Gastroesophageal sphincter (tissue), 4 donors: Measurements from ENCODE around the gene VRK1.

DNA sequence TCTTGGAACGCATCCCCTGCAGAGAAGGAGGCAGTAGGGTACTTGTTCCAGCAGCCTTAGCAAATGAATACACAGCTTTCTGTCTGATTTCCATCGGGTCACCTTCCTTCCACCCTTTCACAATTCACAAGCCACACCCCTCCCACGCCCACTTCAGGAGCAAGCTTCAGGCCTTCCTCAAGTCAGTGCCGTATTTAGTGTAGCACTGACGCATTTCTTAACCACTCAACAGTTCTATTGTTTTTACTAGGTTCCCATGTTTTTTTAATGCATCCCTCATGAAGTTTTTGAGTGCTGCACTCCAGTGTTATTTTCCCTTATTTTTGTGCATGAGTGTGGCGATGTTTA is 64.2 kb downstream of the CLMN start:
- PRO-cap, result no peak
- RAMPAGE, long total RNA, 4 experiments, result no peak in any of the 4 experiments

DNA sequence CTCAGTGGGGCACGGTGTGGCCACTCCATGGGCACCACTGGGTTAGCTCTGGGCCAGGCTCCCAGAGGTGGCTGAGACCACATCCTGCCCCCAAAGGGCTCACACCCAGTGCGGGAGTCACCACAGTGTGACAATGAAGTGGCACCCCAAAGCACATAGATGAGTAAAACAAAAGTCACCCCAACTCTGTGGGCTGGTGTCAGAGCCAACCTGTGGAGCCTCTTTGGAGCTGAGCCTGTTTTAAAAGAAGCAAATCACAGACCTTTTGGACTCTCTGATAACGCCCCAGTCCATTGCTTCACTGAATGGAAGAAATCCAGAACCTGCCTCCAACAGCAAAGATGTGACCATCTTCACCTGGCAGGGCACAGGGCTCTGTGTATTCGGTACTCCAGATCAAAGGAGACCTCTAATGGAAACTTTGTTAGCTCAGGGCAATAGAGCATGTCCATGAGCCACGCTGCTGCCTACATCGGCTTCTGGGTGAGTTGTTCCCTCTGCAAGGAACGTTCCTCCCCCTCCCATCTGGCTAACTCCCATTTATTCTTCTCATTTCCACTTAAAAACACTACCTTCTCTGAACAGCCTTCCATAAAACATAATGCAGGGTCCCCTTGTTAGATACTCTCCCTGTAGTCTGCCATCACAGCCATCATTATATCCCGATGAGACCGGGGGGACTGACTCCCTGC is 19.4 kb downstream of the CLMN start:
- PRO-cap, result no peak
- RAMPAGE, long total RNA, 4 experiments, result no peak in any of the 4 experiments

- PRO-cap, result unidirectional peak, minus-strand start at chr14:95389644
- RAMPAGE, long total RNA, 4 experiments, result no peak in any of the 4 experiments
Observed at GRCh38 chr14:95389494-95390227, 70.0 kb upstream of the CLMN start.

- PRO-cap, result no peak
- RAMPAGE, long total RNA, 4 experiments, result no peak in any of the 4 experiments
Observed at GRCh38 chr14:95427402-95428087, 88.9 kb downstream of the SYNE3 start.

DNA sequence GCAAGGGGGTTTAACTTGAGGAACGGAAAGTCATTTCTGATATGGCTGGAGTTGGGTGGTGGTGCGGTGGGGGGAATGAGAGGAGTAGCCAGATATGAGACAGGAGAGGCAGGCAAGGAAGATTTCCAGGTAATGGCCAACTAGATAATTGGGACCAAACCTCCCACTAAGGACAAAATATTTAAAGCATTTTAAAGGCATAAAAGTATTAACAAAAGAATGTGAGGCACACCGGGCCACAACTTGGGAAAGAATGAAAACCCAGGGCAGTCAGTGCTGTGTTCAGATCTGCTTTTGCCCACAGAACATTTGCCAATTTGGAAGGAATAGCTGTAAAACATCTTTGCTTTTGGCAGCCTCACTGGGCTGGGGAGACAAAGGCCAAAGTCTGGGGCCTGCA is 82.4 kb downstream of the SYNE3 start:
- PRO-cap, result no peak
- RAMPAGE, long total RNA, 4 experiments, result no peak in any of the 4 experiments

DNA sequence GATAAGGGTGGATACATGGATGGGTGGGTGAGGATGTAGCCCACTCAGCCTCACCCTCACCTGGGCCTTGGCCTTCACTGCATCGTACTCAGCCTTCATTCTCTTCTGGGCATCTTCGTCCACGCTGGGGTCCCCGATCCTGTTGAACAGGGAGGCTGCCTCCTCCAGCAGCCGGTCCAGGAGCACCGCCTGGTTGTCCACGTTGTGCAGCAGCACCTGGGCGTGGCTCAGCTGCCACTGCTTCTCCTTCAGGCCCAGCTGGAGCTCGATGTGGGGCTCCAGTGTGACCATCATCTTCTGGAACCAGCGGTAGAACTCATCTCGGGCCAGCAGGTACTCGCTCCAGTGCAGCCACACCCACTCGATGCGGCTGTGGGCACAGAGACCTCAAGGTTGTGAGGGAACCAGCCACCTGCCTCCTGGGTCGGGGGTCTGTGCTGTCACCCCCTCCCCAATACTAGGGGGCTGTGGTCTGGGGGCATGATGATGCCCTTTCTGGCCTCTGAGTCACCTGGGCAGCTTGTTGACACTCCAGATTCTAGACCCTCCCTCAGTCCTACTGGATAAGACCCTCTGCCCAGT is 50.5 kb downstream of the SYNE3 start:
- PRO-cap, result no peak
- RAMPAGE, long total RNA, 4 experiments, result no peak in any of the 4 experiments

DNA sequence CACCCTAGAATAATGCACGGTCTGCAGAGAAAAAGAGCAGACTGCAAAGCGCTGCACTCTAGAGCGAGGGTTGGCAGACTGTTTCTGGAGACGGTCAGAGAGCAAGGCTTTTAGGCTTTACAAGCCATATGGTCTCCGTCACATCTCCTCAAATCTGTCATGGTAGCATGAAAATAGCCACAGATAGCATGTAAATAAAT is 19.0 kb downstream of the SYNE3 start:
- PRO-cap, result unidirectional peak, minus-strand start at position 86 of the sequence
- RAMPAGE, long total RNA, 4 experiments, result no peak in any of the 4 experiments

GRCh38 chr14:95948419-95949109 is 90.6 kb upstream of the C14orf132 start:
- PRO-cap, result no peak
- RAMPAGE, long total RNA, 4 experiments, result no peak in any of the 4 experiments

- PRO-cap, result no peak
- RAMPAGE, long total RNA, 4 experiments, result no peak in any of the 4 experiments
Observed at GRCh38 chr14:96501129-96501541, 1.0 kb upstream of the PAPOLA start.

DNA sequence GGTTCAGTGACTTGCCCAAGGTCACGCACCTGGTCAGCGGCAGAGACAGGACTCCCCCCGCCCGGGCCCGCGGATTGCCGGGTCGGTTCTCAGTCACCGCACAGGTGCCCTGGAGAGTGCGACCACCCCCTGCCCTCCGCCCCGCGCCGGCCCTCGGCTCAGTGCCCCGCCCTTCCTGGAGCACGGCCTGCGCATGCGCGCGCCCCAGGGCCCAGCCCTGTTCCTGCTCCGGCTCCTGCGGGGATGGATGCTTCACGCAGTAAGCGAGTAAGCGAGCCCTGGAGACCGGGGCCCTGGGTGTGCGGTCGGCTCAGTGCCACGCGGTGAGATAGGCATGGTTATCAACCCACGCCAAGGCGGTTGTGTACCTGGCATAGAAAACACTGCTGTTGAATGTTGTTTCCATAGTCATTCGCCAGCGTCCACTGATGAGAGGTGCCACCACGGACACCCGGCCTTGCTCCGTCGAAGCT is 90.4 kb downstream of the PAPOLA start:
- PRO-cap, result no peak
- RAMPAGE, long total RNA, 4 experiments, result no peak in any of the 4 experiments

GRCh38 chr14:96741303-96741875 is 55.8 kb upstream of the VRK1 start:
- PRO-cap, result no peak
- RAMPAGE, long total RNA, 4 experiments, result no peak in any of the 4 experiments

GRCh38 chr14:96797006-96797577 is at the start of gene VRK1:
Gene VRK1, plus strand, starts transcription at chr14:96797382.
- PRO-cap, result unidirectional peak, plus-strand start at chr14:96797385
- RAMPAGE, long total RNA, 4 experiments, result start-site peak on the plus strand in 4 of 4 experiments, at chr14:96797328-96797396 at its widest, 38 to 120 reads per replicate

DNA sequence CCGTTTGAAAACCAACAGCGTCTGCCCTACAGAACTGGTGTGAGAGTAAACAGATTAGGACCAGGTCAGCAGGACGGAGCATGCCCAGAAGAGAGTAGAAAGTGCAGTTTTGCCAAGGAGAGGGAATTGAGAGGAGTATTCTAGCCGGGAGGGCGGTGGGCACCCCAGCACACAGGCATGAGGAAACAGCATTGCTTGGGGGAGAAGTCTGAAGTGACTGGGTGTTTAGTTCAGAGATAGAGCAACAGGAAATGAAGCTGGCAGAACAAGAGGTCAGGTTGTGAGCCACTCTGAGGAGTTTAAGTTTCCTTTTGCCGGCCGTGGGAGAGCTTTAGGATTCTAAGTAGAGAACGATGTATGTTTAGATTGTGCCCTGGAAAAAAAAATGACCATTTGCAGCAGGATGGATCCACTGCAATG is 927.2 kb downstream of the VRK1 start:
- PRO-cap, result no peak
- RAMPAGE, long total RNA, 4 experiments, result no peak in any of the 4 experiments

GRCh38 chr14:97762413-97763109 is 965.4 kb downstream of the VRK1 start:
- PRO-cap, result no peak
- RAMPAGE, long total RNA, 4 experiments, result no peak in any of the 4 experiments

DNA sequence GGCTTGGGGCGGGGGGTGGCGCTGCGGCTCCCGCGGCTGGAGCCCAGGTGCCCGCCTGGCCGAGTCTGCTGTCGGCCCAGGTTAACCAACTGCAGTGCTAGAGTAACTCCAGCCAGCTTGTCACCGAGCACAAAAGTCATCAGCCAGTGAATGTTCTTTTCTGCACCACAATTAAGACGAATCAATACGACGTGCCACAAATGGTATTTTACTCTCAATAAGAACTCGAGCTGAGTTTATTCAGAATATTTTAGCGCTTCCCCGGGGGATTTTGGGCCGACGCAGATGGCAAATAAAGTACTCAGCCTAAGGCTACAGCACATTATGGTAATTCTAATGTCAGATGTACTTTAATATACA is 83.2 kb downstream of the BCL11B start:
- PRO-cap, result no peak
- RAMPAGE, long total RNA, 4 experiments, result no peak in any of the 4 experiments

DNA sequence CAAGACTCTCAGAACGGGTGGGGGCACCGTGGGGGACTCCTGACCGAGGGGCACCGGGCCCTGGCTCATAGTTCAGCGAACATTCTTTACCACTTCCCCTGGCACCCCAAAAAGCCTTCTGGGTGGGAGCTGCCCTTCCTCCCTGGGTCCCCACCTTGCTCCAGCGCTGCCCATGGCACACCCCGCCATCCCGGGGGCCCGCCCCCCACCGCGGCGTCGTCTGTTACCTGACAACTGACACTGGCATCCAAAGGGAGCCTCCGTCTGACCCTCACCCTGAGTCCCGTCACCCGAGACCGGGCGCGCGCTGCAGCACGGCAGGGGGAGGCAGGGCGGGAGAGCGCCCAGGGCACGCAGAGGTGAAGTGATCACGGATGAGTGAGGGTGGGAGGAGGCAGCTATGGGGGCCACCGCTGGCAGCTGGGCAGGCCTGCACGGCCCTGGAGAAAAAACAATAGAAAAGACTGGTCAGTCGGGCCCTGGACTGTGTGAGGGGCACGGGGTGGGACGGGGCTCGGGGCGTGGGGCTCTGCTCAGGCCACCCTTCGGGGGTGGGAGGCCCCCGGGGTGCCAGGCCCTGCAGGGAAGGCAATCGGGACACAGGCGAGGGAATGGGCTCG is 40.8 kb downstream of the BCL11B start:
- PRO-cap, result no peak
- RAMPAGE, long total RNA, 4 experiments, result no peak in any of the 4 experiments

DNA sequence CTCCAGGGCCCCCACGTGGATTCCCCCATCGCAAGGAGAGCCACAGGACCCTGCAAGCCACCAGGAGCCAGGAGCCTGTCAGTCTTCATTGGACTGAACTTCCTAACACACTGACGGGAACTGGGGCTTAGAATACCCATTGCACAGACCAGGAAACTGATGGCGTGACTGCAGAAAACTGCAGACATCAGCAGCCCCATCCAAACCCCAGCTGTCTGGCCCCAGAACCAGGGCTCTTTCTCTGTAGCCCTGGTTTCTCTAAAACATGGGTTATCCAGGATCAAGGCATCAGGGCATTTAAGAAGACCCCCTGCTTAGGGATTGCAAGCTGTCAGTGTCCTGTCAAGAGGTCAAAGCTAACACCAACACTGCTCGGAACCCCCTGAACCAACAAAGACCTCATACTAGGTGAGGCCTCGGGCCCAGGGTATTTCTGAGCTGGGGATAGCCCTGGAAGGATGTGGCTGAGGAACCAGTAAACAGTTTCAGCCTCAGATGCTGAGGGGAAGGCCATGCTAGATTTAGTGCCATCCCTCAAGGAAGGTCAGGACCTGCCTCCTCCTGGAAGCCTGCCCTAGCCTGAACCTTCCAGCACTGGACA is 39.3 kb downstream of the BCL11B start:
- PRO-cap, result no peak
- RAMPAGE, long total RNA, 4 experiments, result no peak in any of the 4 experiments

DNA sequence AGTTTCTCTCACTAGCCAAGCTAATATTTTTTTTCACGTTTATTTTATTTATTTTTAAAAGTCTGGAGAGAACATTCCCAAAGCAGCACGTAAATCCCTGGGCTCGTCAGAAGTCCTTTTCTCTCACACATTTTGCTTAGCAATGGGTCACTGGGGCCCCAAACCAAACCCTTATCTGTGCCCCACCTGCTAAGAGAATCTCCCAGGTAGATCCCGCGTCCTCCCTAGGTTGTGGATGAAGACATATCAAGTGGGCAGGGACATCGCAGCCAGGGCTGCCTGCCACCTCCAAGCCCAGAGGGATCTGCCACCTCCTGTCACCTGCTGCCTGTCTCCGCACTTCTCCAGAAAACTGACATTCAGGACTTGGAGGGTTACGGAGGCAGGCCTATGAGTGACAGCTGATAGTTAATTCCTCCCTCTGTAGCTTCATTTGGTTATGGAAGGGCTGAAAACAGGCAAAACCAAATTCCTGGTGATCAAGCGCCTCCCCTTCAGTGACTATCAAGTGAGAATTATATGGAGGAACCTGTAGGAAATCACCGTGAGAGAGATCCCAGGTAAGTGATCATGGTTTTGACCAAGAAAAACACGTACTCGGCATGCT is 19.5 kb downstream of the BCL11B start:
- PRO-cap, result no peak
- RAMPAGE, long total RNA, 4 experiments, result no peak in any of the 4 experiments

- PRO-cap, result no peak
- RAMPAGE, long total RNA, 4 experiments, result no peak in any of the 4 experiments
Observed at GRCh38 chr14:99260505-99261413, 11.2 kb downstream of the BCL11B start.

GRCh38 chr14:99267981-99268625 is 3.9 kb downstream of the BCL11B start:
- PRO-cap, result no peak
- RAMPAGE, long total RNA, 4 experiments, result no peak in any of the 4 experiments